Cardiac ventricle fibroblast (primary cell): ENCODE measurements around a stretch of chr2.

DNA sequence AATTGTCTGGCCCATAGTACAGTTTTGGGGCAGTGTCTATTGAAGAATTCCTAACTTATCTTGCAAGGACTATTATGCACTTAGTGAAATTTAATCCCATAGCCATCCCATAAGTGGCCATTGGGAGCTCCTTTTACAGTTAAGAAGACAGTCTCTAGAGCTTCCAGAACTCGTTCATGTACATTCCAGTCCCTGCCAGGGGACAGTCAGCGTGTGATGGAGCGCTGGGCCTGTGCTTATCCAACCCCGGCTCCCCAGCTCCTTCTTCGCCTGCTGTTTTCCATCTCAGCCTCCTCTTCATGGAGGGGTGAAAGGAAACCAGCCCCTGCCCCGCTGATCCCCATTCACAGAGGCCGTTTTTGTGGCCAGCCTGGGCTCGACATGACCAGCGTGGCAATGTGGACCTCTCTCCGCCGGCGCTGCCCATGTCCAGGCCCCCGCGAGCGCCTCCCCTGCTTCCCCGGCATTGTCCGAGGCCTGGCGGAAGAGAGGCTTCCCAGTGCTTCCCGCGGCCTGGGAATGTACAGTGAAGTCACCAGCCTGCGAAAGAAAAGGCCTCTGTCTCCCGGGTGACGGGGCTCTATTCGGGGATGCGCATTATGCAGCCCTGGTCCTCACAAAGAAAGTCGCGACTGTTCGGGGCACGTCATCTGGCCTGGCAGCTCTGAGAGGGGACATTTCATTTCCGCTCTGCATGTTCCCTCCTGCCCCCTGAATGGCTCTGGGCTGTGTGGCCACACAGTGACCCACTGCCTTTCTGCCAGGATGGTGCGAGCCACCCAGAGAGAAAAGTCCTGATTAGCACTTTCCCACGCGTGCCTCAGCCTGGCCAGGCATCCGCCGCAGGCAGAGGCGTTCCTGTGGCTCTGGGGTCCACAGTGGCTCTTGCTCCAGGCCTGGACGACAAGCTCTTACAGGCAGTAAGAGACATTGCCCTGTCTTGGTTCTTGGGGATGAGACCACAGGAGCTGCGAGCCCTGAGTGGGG is 109.3 kb upstream of the AGAP1 start:
- RAMPAGE, long total RNA: no peak

GRCh38 chr2:235495139-235495820 is 1.4 kb downstream of the AGAP1 start:
- RAMPAGE, long total RNA: no peak

DNA sequence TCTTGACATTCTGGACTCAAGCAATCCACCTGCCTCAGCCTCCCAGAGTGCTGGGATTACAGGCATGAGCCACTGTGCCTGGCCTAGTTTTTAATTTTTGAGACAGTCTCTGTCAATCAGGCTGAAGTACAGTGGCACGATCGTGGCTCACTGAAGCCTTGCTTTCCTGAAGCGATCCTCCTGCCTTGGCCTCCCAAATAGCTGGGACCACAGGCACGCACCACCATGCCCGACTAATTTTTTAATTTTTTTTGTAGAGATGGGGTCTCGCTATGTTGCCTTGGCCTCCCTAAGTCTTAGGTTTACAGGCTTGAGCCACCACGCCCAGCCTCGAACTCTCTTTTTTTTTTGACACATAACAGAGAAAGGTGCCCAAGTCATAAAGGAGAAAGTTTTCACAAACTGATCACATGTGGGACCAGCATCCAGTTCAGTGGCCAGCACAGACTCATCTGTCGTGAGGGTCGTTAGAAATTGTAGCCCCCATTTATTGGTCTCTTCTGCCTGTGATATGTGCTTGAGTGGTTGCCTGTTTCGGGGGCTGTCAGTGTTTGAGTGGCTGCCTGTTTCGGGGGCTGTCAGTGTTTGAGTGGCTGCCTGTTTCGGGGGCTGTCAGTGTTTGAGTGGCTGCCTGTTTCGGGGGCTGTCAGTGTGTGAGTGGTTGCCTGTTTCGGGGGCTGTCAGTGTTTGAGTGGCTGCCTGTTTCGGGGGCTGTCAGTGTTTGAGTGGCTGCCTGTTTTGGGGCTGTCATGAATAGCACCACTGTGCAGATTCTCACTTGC is 10.2 kb downstream of the AGAP1 start:
- RAMPAGE, long total RNA: no peak

GRCh38 chr2:235505182-235506032 is 11.6 kb downstream of the AGAP1 start:
- RAMPAGE, long total RNA: no peak

DNA sequence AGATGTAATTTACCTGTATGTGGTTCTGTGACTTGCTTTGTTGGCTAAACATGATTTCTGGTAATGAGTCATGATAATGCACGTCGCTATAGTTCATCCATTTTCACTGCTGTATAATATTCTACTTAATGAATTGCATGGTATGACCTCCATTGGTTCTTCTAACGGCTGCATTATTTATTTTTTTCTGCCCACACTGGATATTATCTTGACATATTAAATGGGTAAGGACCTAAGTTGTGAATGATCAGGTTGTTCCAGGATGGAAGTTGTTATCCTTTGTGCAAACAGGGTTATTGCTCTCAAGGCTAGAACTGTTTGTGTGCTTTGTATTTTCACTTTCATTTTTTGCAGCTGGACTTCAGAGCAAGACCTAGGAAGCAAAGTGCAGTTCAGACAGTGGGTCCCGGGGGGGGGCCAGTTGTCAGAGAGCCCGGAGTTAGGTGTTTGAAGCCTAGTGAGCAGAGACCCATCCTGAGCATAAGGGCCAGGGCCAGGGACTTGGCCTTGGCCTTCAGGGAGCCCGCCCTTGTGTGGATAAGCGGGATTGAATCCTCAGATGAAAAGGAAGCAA is 48.1 kb downstream of the AGAP1 start:
- RAMPAGE, long total RNA: no peak

GRCh38 chr2:235542687-235543826 is 49.2 kb downstream of the AGAP1 start:
- RAMPAGE, long total RNA: no peak

DNA sequence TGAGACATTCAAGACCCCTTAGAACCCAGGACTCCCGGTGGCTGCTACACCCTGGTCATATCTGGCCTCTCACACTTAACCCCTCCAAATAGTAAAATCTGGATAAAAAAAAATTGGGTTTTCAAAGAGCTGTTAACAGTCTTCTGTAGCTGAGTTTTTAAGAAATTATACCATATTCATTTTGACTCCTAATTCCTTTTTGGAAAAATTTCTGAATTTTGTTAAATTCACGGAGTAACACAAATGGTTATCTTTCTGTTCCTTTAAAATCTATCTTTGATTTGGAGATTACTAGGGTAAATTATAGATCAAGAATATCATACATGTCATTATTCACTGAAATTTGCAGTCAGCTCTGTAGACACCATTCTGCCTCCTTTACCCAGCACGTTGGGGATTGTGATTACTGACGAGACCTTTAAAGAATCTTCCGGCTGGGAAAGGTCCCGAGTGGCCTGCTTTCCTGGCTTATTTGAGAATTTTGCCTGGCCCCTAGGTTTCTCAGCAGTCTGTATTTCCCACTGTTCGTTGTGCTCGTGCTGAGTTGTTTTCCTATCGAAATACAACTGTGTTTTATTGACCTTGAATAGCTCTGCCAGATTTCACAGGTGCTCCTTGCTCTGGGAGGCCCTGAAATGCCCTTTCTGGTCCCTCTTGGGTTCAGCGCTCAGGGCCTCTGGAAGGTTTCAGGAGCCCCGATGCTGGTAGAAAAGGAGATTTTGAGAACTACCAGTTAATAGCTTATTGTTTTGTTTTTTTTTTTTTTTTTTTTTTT is 94.8 kb downstream of the AGAP1 start:
- RAMPAGE, long total RNA: no peak

- RAMPAGE, long total RNA: no peak
Observed at GRCh38 chr2:236167022-236168093, 828 bp downstream of the GBX2 start.

- RAMPAGE, long total RNA: no peak
Observed at GRCh38 chr2:236237427-236237887, 26.7 kb downstream of the ASB18 start.

- RAMPAGE, long total RNA: no peak
Observed at GRCh38 chr2:236545737-236546207, 23.9 kb upstream of the ACKR3 start.

GRCh38 chr2:236626092-236626702 is 56.6 kb downstream of the ACKR3 start:
- RAMPAGE, long total RNA: no peak

- RAMPAGE, long total RNA: no peak
Observed at GRCh38 chr2:236715670-236716029, 146.0 kb downstream of the ACKR3 start.

DNA sequence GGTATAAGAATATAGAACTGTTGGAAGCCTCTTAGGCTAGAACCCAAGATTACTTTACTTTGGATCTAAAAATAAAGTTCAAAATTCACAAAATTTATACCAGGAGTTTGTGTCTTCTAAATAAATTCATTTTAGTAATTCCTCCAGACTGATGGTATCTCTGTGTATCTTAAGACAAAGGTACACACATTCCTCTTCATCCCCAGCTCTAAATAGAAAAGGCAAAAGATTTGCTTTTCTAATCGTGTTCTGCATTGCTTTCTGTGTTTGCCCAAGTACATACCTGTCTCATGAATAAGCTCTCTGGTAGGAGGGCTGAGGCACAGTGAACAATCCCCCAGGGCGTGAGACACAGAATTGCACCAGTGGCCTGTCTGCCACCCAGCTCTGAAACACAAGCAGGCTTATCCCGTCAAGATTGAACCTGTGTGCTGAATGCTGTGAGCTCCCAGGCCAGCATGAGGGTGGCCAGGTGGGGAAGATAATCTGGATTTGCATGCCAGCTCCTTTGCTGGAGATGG is 176.1 kb downstream of the ACKR3 start:
- RAMPAGE, long total RNA: no peak

DNA sequence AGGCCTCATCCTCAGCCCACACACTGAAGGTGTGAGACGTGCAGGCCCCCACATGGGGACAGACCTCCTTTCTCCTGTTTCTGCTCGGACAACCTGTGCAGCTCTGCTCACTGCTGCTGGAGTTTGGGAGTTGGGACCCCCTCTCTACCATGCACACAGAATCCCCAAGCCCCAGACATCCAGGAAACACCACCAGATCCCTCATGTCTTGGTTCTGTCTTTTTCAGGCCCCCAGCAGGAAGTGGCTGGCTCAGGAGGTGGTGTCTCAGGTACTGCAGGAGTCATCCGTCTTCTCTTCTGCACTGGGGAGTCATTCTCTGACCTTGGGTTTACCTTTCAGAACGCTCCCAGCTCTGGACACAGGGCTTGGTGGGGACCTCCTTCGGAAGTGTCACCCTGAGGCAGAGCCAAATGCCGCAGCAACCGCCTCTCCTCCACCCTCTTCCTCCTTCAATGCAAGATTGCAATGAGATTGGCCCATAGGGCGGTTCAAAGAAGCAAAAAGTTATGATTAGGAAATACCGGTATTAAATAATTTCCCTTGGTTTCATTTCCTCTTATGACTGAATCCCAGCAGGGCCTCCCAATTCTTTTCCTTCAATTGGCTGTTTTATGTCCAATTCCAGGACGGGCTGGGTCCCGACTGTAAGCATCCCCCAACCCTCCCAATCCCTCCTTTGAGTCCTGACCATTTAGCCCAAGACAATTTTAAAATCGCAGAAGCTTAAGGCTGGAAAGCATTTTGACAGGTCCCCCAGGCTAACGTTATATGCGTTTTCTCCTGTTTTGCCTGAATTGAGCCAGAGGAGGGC is 178.7 kb downstream of the ACKR3 start:
- RAMPAGE, long total RNA: no peak

DNA sequence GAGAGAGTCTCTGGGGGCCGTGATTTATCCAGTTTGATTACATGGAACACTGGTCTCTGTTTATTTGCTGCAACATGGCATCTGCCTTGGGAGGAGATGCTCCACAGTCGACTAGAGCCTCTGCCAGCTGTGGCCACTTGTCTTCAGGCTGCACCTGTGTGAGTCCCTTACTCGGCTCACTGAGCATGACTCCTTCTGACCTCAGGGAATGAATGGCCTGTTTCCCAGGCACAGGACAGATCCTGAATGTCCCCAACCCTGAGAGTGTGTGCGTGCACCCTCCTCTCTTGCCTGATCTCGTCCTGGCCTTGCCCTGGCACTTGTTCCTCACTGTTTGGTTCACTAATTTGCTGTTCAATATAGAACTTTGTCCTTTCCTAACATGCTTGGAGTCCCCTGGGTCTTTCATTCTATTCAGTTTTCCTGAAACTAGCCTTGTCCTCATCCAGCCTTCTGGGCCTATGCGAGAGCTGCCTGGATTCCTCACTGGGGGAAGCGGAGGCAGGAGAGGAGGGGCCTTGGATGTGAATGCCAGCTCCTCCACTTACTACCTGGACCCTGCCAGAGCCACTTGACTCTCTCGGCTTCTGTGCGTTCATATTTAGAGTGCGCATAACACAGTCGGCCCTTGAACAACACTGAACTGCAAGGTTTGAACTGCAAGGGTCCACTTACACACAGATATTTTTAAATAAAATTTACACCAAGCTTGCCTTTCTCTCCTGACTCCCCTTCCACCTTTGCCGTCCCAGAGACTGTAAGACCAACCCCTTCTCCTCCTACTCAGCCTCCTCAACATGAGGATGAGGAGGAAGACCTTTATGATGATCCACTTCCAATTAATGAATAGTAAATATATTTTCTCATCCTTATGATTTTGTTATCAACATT is 184.8 kb downstream of the ACKR3 start:
- RAMPAGE, long total RNA: no peak

DNA sequence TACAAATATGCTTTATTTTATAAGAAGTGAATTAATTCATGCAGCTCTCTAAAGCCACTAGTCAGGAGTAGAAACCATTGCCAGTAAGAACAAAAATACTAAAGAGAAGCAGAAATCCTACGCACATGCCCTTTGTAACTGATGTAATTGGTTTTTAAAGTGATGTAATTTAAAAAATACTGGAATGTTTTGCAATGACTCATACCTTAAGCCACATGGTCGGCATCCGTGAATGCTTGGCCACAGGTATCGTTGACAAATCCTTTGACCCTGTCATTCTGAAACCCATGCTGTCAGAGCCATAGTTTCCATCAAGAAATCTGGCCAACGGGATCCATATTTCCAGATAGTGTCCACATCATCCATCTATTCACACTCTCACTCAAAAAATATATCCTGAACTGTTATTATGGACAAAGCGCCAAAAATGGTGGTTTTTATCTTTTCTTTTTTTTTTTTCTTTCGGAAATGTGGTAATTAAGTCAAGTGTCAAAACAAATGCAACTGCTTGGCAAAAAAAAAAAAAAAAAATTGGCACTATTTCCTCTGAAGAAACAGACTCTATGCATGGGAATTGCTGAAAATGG is 213.4 kb downstream of the ACKR3 start:
- RAMPAGE, long total RNA: no peak

DNA sequence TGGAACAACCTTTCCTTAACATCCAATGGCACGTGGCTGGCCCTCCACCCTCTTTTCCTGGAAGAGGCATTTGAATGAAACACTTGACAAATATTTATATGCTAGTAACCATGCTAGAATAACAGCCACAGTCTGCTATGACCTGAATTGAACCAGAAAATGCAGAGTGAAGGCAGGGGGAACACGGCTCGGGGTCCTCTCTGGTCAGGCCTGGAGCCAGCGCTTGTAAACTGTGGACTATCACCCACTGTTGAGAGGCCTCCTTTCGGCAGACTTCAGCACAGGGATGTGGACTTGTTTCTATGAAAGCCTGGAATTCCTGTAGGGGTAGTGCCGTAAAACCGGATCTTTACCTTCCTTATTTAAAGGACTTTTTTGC is 198.1 kb upstream of the COPS8 start:
- RAMPAGE, long total RNA: no peak

- RAMPAGE, long total RNA: no peak
Observed at GRCh38 chr2:237100746-237101489, 15.2 kb downstream of the COPS8 start.

DNA sequence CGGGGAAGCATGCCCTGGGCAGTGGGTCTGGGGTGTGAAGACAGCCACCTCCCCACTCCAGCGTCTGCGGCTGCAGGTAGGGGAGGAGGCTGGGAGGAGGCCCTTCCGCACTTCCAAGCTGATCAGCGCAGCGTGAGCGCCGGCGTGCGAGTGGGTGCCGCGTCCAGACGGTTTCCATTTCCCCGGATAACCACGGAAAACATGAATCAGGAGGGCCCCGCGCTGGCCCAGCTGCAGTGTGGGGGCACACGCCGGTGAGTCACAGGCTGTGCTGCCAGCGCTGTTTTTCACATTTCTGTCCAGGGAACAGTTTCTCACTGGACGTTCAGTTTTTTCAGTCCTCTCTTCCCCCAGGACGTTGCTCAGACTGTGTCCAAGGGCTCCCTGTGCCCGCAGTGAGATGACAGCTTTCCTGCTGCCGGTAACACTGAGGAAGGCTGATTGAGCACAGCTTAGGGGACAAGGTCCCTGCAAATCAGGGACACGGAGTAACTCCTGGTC is 70.8 kb downstream of the COPS8 start:
- RAMPAGE, long total RNA: no peak

- RAMPAGE, long total RNA: no peak
Observed at GRCh38 chr2:237204807-237205663, 119.3 kb downstream of the COPS8 start.